Airway epithelial cell (primary cell): ENCODE data around the genes KCNT1, TMEM250 and QSOX2.

GRCh38 chr9:135701957-135702443 is at the start of gene KCNT1:
Gene KCNT1 (plus strand): TSS chr9:135702185.
- RAMPAGE, long total RNA: no peak

- RAMPAGE, long total RNA: no peak
Measured at GRCh38 chr9:135820894-135821226, 86.5 kb downstream of the CAMSAP1 start.

GRCh38 chr9:135907706-135908651 is 633 bp upstream of the CAMSAP1 start:
- RAMPAGE, long total RNA: no peak

DNA sequence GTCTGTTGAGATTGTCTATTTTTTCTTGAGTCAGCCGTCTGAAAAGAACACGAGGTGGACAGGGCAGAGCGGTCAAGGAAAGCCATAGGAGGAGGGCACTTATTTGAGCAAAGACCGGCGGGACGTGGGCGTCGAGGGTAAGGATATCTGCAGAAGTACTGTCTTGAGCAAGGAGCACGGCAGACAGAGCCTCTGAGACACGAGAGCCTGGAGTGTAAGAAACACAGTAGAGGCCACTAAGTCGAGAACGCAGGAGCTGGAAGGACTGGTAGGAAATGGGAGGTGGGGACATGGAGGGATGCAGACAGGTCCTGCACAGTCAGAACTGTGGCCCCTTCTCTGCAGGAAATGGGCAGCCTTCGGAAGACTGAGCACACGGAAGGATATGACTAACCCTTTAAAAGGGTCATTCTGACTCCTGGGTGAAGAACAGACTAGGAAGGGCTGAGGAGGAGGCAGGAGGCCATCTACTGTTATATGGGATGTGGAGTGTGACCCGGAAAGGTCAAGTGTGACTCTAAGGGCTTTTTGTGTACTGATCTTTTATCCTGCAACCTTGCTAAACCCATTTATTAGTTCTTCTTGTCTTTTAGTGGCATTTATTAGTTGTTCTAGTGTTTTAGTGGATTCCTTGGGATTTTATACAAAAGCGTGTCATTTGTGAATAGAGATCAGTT is 1.4 kb upstream of the CAMSAP1 start:
- RAMPAGE, long total RNA: no peak

DNA sequence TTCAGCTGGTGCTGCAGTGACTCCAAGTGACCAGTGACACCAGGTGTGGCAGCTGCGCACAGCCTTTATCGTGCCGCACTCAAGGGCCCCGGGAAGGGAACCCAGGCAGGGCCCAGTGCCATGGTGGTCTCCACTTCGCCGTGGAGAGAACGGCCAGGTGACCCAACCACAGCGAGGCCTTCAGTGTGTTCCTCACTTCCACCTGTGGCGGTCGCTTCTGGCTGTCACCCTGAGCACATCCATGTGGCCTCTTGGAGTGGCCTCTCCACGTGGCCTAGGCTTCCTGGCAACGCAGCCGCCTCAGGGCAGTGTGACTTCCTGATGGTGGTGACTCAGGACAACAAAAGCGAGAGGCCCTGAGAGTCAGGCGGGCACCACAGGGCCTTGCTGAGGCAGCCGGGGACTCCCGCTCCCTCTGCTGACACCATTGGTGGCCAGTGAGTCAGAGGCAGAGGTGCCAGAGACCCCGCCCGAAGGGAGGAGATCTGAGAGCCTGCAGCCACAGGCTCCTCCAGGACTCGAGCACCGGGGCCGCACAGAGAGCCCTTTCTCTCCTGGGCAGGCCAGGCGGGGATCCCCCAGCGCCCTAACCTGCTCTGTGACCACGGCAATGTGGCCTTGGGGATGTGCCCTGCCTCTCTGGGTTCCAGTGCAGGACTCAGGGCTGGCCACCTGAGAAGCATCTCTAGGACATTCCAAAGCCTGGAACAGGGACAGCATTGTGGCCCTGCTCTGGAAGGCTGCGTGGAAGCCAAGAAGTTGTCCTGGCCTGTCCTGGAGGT is 19.5 kb upstream of the CAMSAP1 start:
- RAMPAGE, long total RNA: no peak

- RAMPAGE, long total RNA: no peak
Measured at GRCh38 chr9:135930196-135931090, 23.1 kb upstream of the CAMSAP1 start.

DNA sequence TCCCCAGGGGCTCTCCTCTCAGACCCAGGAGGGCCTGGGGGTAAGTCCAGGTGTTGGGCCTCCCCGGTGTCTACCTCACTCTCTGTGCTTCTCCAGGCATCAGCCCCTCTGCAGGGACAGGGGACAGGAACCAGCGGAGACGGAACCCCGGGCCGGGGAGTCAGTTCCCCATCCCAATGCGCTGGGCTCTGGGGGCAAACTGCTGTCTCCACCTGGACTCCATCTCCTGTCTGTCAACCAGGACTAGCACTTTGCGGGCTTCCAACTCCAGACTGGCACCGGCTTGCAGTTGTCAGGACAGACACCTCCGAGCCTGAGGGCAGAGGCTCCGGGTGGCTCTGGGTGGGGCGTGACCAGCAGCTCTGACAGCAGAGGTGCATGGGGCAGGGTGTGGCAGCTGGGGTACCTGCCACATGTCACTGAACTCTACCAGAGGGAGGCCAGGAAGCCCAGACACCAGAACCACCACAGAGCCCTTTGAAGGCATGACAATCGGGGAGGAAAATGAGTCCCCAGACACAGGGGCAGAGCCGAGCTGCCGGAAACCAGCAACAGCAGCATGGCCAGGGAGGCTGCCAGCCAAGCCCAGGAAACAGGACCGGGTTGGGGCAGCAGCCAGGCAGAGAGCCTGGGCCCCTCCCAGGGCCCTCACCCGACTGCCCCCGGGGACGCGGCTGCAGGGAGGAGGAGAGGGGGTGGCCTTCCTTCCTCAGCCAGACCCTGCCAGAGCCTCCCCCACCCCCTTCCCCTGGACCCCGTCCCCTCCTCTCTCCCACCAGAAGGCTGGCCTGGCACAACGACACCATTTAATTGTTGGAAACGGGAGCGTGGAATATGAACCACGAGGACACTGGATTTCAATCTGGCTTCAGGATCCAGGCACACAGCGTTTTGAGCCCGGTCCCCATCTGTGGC is 17.9 kb upstream of the UBAC1 start:
- RAMPAGE, long total RNA: no peak

DNA sequence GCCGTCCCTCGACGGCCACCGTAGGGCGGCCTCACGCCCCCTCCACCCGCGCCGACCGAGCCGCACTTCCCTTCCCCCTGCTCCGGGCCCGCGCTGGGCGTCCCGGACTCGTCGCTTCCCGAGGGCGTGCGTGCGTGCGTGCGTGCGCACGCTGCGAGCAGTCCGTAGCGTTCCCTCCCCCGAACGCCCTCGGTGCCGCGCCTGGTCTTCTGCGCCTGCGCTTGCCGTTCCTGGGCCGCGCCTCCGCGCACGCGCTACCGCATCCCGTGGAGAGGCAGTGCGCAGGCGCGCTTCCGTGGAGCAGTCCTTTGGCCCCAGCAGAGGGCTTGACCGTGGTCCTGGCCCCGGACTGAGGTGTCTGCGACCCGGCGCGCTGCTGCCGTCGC is at the start of gene TMEM250:
TMEM250 (minus strand) TSS at position 132 of the 386 bp plus-strand sequence.
- RAMPAGE, long total RNA: no peak

DNA sequence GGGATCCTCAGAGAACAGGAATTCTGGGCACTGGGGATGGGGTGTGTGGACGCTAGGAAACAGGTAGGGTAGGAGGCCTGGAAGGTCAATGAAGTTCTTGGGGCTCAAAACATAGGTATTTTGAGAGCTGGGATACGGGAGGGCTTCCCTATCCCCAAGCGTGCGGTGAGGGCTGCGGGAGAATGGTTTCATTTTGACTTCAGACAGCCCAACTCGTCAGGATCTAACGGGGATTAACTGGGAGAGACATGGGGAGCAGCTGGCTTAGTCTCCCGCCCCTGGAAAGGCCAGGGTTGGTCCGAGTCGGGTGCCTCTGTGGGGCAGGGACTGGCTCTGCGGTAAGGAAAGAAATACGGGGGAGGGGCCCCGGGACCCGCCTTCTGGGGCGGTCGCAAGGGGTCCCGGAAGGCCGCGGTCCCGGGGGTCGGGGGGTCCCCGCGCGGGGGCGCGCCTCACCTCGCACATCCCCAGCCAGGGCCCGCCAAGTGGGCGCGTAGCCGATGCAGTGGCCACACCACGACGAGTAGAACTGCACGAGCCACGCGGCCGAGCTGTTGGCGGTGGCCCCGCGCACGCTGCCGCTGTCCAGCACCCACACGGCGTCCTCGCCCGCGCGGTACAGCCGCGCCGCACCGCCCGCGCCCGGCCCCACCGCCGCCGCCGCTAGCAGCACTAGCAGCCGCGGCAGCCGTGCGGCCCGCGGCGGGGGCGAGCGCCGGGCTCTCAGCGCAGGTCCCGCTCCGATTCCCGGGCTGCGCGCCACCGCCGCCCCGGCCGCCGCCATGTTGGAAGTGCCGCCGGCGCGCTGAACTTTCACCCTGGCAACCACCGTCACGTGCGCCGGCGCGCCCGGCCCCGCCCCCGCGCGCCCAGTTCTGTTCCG is at the start of gene QSOX2:
QSOX2 (minus strand) TSS at position 793 of the 883 bp plus-strand sequence.
- RAMPAGE, long total RNA: no peak

- RAMPAGE, long total RNA: no peak
Measured at GRCh38 chr9:136295493-136295983, 8.4 kb downstream of the CCDC187 start.

DNA sequence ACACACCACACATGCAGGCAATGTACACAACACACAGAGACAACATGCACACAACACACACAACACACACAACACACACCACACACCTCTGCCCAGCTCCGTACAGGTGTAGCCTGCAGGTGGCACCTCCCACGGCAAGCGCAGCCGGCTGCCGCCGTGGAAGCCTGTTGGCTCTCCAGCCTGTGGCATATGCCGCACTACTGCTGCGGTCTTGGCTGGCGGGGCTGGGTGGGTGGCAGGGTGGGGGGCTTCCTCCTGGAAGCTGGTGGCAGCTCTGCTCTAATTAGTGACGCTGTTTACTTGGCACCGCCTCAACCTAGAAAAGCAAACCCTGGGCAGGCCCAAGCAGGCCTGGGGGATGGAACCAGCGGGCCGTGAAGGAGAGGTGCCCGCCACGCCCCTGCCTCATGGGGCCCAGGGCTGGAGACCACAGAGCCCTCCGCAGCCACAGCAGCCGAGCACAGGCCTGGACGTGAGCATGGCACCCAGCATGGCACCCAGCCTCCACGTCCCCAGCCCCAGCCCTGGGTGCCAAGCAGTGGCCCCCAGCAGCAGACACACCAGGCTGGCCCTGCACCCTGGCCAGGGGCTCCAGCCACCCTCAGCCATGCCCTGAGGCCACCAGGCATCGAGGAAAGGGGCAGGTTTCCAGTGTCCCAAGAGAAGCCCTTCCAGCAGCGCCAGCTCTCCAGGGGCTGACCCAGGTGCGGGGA is 5.2 kb upstream of the CCDC187 start:
- RAMPAGE, long total RNA: no peak

- RAMPAGE, long total RNA: no peak
Measured at GRCh38 chr9:136395544-136396437, 4.2 kb downstream of the SNAPC4 start.

DNA sequence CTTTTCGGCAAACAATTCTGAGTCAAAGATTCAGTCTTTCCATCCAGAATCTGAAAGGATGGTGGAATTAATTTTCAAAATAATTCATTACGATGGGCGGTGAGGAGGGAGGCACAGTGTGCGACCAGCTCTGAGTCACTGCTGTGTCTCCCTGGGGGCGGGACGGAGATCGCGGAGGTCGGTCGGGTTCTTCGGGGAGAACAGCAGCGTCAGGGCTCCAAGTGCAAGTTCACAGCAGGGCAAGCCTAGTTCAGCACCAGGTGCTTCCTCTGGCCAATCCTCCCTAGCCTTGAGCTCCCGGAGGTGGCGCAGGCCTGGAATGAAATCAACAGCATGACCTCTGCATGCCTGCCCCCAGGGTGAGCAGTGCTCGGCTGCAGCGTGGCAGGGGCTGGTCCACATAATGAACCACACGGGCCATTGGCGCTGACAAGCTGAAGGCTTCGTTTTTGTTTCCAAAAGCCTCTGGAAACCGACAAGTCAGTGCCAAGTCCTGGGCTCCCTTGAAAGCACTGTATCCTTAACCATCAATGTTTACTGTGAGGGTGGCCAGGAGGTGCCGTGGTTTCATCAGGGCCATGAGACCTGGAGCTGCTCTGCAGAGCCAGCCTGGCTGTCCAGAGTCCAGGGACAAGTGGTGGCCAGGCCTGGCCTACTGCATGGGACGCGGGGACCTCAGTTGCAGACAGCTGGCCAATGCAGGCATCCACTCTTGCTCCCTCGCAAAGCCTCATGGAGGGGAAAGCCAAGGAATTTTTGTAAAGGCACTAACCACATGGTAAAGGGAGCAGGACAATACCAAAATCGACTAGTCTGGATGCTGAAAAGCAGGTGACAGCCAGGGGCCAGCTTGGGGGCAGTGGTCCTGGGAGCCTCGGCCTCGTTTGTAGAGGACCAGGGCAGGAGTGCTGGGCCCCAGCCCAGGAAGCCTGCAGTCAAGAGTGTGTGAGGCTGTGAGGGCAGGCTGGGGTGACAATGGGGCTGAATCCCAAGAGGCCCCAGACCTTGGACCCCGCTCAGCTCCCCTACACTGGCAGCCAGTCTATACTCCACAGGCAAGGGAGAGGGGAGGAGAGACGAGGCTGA is 2.2 kb upstream of the INPP5E start:
- RAMPAGE, long total RNA: no peak

- RAMPAGE, long total RNA: no peak
Measured at GRCh38 chr9:136455396-136456204, 16.0 kb upstream of the INPP5E start.

DNA sequence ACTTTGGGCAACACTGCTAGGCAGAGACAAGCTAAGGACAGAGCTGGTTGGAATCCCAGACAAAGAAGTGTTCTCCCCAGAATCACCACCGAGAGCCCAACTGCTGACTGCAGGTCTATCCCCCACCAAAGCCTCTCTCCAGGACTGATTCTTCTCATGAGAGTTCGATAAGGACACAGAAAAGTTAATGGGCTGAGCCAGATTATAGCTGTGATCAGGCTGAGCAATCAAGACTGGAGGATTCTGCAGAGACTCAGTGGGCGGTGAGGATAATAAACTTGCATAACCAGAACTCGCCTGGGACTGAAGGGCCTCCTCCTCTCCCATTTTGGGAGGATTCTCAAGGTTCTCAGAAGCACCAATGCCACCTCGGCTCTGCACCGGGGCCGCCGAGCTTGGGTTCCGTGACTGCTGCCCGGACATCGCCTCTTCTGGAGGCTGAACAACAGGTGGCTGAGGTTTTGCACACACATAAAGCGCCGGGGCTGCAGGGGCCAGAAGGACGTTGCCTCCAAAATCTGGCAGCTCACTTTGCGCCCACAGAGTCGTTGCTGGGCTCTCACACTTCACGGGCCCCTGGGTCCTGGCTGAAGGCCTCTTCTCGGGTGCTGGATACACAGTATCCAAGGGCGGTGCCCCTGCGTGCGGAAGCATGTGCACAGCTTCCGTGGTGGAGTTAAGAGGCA is 7.8 kb downstream of the SEC16A start:
- RAMPAGE, long total RNA: no peak

GRCh38 chr9:136533797-136534184 is 12.1 kb downstream of the NOTCH1 start:
- RAMPAGE, long total RNA: no peak

GRCh38 chr9:136566858-136567336 is 21.0 kb upstream of the NOTCH1 start:
- RAMPAGE, long total RNA: no peak

- RAMPAGE, long total RNA: no peak
Measured at GRCh38 chr9:136634734-136635229, 27.9 kb upstream of the EGFL7 start.

DNA sequence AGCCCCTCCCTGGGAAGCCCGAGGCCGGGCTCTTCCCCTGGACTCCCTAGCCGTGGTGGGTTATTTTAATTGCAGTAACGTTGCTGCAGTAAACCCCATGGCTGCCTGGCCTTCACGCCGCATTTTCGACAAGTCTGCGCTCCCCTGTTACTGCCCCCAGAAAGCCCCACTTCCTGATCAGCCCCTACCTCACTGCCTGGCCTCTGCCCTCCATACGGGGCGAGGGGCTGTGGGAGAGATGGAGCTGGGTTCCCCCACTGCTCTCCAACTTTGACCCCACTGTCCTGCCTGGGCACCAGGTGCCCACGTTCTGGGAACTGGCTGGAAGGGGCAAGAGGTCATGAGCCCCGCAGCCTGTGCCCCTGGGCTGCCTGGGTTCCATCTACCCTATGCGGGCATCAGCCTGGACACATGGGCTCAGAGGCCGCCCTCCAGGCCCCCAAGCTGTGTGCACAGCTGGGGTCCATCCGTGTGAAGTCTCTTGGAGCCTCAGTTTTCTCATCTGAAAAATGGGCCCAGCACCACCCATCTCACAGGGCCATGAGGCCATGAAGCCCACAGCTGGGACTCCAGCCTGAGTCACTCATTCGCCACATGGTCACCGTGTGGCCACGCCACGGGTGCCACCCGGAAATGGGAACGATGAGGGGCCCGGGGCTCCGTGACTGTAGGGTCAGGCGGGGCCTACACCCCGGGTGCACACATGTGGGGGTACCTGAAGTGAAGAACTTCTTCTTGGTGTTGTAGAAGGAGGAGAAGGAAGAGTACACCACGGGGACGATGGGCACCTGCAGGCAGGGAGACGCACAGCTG is 11.5 kb downstream of the EGFL7 start:
- RAMPAGE, long total RNA: no peak

DNA sequence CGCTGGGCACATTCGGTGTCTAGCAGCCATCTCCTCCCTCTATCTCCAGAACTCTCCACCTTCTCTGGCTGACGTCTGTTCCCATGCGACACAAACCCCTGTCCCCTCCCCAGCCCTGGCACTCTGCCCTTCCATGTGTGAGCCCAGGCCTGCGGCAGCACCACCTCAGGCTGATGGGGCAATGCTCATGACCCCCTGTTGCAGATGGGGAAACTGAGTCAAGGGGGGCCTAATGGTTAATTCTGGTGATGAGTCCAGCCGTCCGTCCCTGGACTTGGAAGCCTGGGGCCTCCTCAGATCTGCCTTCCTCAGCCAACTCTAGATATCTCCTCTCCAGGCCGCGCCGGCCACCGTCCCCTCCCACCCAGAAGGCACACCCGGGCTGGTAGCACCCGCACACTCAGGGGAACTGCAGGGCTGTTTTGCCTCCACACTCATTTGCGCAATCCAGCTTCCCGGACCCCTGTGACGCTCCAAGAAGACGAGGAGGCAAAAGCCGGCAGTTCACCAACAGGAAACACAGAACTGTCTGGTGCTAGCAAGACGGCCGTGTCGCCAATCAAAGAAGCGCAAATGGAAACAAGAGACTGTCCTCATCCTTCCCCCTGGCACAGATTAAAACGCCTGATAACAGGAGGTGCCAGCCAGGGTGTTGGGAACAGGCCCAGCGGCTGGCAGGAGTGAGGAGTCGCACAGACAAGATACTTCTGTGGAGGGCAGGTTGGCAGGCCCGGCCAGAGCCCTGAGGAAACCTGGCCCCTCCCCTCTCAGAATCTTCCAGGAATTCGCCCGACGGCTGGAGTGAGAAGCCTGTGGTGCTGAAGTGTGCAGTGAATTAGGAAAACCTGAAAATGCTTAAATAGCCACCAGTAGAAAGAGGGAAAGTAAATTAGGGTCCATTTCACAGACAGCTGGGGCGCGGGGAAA is 7.9 kb downstream of the AGPAT2 start:
- RAMPAGE, long total RNA: no peak